BE2C (cell line): ENCODE results near the genes ZNF280C and GPC3.

DNA sequence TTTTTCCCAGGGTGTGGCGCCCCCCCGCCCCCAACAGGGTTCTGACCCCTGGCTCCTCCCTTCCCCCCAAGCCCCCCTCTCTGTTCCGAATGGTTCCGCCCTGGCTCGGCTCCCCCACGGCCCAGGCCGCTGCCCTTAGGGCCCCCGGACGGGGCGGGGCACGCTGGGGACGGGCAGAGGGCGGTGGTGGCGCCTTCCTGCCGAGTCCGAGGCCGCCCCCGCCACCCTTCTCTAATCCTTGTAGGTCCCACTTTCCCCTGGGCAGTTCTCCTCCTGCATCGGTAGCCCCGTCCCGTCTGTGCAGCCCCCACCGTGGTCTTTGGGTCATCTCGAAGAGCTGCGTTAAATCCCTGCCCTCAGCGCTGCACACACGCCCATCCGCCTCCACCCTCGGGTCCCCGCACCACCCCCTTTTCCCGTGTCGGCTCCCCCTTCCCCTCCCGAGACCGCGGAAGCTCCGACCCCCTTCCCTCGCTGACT is 25.6 kb downstream of the UTP14A start:
- RRBS = no CpG with 5 or more reads among the region's 36 CpGs

DNA sequence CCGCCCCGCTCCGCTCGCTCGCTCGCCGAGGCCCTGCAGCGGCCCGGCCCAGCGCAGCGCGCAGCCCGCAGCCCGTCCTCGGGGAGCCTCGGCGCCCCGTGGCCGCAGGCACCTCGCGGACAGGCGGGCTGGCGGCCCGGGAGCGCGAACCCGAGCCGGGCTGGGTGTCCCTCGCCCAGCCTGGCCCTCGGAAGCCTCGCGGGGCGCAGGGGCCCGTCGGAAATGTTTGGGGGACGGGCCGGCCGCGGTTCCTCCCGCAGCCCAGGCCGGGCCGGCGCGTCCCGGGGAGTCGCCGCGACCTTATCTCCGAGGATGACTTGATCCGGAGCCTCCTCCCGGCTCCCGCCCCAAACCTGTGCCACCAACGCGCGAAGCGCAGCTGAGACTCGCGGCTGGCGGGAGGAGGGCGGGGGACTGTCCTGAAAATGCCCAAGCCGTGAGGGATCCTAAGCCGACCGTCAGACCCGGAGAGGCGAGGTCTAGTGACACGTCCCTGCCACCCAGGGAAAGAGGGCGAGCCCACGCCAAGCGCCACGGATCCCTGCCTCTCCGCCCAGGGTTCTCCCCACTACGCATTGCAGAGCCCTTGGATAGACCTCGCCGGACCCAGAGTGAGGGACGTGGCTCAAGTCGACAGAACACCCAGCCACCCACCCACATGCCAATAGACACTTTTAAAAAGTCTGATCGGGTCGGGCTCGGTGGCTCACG is 26.8 kb downstream of the UTP14A start:
- RRBS = 2% methylated on average over 19 of the region's 80 CpGs

DNA sequence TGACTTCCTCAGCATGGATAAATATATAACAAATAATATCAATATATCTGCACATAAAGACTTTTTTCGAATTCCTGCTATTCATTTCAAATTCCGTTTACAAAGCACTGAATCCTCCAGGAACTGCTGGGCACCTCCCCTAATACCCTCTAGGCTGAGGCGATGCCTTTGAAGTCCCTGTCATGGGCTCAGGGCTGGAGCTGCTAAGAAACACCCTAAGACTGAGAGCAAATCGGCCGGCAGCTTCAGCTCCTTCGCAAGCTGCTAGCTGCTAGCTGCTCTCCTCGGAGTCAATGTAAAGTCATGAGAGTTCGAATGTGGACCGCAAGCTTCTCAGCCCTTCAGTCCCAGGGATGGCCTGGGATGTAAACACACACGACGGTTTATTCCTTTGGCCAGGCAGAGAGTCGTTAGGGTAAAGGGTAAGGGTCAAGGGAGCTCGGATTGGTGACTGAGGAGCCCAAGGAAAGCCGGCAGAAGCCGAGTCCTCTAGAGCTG is 3.3 kb upstream of the BCORL1 start:
- RRBS = no CpG with 5 or more reads among the region's 15 CpGs

- RRBS = 11% methylated on average over 26 of the region's 87 CpGs
Observed at GRCh38 chrX:129980376-129981074, 1.9 kb upstream of the BCORL1 start.

DNA sequence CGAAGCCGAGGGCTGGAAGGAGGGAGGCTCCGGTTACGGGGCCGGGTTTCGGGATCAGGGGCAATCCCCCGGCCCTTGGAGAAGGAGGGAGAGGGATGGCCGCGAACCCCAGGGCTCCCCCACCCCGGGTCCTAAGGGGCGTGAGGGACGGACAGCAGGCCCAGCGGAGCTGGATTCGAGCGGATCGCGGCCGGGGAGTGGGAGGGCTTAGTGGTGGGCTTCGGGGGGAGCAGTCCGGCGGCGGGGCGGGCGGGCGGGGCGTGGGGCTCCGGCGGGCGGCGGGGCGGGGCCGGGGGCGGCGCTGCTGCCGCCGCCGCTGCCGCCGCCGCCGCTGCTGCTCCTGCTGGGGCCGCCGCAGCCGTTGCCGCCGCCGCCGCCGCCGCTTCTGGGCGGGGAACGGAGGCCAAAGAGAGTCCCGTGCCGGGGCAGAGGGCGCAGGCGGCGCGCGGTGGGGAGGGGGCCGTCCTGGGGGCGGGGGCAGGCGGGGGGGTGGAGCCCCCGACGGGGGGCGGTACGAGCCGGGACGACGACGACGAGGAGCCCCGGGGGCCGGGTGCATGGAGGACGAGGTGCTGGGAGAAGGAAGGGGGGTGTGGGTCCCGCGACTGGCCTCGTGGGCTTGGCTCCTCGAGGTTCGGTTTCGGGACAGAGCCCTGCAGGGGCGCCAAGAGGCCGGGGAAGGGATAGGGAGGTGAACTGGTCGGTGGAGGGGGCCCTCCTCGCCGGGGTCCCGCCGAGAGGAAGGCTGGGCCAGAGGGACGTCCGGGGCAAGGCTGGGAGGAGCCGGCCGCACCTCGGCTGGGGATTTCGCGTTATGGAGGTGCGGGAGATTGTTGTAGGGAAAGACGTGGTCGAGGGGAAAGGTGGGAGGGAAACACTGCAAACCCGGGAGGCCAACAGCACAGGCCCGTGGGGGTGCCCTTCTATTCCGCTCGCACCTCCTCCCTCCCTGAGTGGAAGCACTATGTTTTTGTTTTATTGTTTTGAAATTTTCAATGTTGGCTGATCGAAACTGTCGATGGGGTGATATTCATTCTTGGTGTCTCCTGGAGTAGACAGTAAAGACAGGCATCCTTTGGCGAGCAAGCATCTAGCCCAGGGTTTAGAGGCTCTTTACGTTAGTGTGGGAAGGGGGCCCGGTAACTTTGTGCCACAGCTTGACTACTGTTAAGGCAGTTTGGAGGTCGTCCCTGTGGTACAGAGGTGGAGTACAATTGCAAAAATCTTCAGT is 1.8 kb downstream of the BCORL1 start:
- RRBS = 3% methylated on average over 37 of the region's 107 CpGs

GRCh38 chrX:130024779-130025518 is 42.5 kb downstream of the BCORL1 start:
- RRBS = no CpG with 5 or more reads among the region's 25 CpGs

DNA sequence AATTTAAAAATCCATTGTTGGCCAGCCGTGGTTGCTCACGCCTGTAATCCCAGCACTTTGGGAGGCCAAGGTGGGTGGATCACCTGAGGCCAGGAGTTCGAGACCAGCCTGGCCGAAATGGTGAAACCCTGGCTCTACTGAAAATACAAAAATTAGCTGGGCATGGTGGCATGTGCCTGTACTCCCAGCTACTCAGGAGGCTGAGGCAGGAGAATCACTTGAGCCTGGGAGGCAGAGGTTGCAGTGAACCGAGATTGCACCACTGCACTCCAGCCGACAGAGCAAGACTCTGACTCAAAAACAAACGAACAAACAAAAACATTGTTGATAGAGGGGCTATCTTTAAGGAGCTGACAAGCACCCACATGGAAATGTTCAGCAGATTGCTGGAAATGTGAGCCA is 46.2 kb downstream of the ELF4 start:
- RRBS = no CpG with 5 or more reads among the region's 7 CpGs

DNA sequence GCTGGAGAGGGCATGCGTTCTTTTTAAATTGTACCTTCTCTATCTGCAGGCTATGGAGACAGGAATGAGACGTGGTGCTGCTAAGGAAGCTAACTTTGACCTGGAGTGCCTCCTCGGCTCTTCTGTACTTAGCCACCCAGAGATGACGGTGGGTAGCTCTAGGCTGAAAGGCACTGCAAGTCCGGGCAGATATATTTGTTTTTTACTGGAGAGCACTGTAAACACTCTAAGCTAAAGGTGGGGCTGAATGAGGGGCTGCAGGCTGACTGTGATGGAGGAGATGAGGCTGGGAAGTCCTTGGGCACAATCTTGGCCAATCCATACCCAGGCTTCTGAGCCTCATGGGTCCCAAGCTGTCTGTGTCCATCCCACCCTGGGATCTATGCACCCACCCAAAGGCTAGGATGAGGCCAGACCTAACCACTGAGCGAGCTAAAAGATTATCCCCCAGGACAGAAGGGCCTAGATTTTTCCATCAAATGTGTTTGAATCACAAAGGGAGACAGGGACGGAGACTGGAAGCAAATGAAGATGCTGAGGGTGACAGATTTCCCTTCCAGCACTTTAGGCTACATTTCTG is 12.0 kb downstream of the ELF4 start:
- RRBS = no CpG with 5 or more reads among the region's 7 CpGs

DNA sequence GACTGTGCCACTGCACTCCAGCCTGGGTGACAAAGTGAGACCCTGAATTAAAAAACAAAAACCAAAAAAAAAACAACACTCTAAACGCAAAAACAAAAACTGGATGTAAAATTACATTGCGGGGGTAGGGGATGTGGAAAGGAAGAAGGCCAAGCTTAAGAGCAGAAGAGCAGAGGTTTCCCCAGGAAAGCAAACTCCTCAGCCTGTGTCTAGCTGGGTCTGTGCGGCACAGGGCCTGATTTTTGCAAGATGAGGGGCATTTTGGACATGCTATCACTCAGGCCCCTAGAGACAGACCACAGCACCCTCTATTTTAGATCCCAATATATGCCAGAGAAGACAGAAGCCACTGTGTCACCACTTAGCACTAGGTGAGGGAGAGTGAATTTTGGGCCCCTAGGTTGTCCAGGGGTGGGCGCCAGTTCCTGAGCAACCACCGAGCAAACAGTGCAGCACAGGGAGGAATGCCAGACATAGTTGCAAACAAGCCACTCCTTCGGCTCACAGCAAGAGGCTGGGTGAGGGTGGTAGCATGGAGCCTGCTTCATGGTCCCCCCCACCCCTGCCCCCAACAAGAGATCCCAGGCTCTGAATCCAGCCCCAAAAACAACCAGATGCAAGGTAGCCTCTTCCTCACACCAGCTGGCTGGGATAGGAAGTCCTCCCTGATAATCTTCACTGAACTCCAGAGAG is 1.9 kb downstream of the ELF4 start:
- RRBS = no CpG with 5 or more reads among the region's 6 CpGs

GRCh38 chrX:130114294-130114667 is 4.0 kb upstream of the ELF4 start:
- RRBS = no CpG with 5 or more reads among the region's 9 CpGs

DNA sequence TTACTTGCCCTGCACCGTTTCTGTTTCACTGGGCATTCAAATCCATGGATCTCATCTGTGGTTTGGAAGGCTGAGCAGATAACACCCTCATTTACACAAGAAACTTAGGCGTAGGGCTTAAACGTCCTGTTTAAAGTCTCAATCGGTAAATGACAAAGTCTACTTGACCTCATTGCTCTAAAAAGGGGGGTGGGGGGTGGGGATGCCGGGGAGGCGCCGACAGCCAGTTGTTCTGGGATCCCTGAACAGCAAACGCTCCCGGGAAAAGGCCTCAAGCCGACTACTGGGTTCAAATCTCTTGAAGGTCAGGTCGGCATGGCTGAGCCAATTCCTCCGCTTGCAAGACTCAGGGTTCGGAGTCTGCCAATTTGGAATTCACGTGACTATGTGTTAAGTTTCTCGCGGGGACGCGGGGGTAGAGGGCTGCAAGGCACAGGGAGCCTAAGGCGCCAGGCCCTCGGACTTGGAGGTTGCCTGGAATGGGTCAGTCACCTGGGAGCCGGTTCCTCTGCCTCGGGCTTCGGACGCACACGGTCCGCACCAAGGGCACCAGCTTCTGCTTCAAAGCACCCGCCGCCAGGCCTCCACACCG is 486 bp downstream of the AIFM1 start:
- RRBS = 1% methylated on average over 13 of the region's 29 CpGs

DNA sequence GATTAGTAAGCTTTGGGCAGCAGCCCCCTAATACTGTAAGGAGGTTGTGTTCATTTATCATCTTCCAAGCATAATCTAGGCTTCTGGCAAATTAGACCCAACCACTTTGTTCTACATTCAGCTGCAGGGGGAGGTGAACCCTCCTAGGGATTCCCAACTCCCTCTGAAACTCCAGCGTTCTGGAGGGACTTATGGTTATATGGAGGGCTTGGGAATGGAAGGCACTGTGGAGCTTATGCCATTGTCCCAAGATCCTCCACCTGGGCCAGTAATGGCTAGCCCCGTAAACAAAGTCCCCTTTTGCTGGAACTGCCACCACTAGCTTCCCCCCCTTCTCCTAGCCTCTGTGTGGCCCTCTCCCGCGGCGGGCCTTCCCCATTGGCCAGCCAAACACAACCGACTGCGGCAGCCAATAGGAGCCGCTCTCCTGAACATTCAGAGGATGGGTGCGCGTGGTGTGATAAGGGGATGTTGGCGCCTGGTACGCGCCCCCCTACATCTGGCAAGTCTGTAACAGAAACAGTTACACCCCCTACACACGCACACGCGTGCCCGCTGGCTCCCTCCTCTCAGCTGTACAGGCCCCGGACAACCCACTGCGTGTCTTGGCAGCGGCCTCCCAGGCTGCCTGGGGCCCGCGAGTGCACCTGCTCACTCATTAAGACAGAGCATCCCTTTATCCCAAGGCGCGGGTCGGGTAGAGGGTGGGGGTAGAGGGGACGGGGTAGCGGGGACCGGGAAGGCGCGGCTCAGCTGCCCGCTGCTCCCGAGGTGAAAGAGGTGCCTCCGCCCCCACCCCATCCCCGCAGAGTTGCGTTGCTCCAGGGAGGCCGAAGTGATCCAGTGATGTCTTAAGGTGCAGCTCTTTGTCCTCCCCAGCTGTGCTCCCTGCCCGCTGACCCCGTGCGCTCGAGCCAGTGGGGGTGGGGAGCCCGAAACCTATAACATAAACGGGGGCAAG is 869 bp upstream of the RAB33A start:
- RRBS = no CpG with 5 or more reads among the region's 42 CpGs

- RRBS = no CpG with 5 or more reads among the region's 7 CpGs
Observed at GRCh38 chrX:130173108-130173872, 1.5 kb downstream of the RAB33A start.

DNA sequence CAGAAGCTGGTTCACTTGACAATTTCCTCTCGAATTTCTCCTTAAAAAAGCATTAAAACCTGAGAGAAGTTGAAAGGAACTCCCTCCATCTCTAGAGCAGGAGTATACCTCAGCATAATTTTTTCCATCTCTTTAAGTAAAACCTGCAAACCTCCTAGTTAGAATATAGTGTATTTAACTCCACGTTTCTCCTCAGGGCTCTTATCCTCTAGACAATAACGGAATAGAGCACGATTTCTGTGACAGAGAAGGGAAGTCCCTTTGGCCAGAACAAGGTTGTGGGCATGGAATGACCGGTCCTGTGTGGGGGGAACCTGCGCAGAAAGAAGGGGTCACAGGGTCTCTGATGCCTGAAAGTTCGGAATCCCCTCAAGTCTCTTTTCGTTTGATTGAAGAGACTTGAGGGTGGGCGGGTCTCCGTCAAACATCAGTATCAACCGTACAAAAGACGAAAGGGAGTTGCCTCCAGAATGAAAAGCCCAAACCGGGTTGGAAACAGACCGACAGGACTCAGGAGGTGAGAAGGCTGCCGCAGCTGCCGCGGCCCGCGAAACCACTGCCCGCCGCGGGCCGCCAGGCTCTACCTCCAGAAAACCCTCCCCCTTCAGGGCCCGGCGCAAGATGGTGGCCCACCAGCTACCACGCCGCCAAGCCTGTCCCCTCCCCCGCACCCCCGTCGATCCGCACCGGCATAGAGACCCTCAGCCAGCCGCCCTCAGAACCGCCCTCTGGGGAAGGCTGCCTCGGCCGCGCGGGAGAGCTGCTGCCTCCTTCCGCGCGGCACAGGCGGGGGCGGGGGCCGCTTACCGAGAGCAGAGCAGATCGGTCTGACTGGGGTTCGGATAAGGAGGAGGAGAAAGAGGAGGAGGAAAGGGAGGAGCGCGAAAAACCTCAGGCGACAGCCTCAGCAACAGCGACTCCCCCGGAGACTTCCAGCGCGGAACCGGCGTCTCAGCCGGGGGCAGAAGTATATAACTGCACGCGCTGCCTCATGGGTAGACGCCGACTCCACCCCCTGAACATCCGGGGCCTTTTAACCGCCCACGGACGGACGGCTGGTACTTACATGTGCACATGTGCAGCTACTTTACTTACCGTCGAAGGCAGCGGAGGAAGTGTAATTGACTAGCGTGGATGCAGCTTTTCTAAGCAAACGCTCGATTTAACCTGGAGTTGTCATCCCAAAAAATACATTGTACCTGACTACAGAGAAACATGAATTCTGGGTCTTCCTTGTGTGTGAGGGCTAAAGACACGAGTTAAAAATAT is at the start of gene ZNF280C:
Gene ZNF280C (minus strand): TSS at position 945 of the 1,269 bp plus-strand sequence.
- RRBS = 2% methylated on average over 15 of the region's 73 CpGs

DNA sequence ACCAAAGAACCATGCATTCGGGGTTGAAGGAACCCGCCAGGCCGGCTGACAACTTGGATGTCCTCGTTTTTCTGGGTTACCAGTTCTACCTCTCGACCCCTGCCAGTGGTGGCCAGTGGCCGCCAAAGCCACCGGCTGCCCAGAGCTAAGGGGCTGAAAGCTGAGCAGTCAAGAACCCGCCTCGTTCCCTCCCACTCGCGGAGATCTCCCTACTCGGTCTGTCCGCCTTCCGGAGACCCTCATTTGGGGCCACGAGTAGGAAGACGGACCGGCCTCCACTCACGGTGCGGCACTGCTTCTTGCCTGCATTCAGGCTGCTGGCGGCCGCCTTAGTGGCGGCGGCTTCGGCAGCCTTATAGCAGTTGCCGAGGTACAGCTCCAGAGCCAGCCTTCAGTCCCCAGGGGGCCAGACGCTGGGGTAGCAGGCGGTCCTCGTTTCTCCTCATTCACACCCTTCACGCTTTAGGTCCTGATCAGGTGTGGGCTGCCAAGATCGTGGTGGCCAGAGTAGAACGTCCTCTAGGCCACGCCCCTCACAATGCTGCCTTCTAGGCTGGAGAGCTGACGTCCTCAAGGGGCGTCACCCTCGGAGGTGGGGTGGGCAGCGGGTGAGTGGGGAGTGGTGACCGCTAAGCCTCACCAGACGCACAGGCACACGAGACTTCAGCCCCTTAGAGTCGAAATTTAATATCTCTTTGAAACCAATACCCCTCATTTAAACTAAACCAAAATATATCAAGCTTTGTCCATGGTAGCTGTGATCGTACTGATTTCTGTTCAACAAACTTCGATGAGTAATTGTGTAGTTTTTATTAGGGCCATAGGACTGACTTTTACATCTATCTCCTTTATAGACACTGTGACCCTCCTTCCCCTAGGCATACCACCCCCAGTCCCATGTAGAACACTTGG is 122.2 kb downstream of the RBMX2 start:
- RRBS = 1% methylated on average over 9 of the region's 42 CpGs

DNA sequence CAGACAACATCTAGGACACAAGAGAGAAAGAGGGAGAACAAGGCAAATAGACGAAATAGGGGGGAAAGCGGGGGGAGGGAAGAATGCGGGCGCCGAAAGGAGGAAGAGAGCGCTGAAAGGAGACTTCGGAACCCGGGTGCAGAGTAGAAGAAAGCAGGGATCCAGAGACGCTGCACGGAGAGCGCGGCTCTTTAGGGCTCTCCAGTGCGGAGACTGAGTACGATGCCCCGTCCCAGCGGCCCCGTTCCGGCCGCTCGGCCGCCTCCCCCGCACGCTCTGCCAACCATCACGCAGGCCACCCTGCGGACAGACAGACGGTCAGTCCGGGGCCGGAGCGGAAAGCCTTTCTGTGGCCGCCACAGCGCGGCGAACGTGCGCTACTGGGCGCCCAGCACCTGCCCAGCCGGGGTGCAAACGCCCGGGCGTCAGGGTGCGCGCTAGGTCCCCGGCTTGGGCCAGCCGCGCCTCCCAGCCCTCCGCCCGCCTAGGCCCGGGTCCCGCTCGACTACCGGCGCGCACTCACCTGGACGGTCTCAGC is 2.1 kb downstream of the HS6ST2 start:
- RRBS = 2% methylated on average over 25 of the region's 54 CpGs

- RRBS = no CpG with 5 or more reads among the region's 7 CpGs
Observed at GRCh38 chrX:133495616-133496047, 80.3 kb upstream of the GPC4 start.

GRCh38 chrX:133985360-133986172 is at the start of gene GPC3:
GPC3 (minus strand) TSS chrX:133985594.
- RRBS = 23% methylated on average over 32 of the region's 77 CpGs

GRCh38 chrX:134546080-134546812 is 86.3 kb downstream of the HPRT1 start:
- RRBS = 96% methylated on average over 14 of the region's 46 CpGs

- RRBS = no CpG with 5 or more reads among the region's 1 CpG
Observed at GRCh38 chrX:134936487-134936931, 21.5 kb upstream of the MOSPD1 start.